Hepatocyte (in vitro differentiated cells and primary cell): ENCODE measurements around a stretch of chr7.

DNA sequence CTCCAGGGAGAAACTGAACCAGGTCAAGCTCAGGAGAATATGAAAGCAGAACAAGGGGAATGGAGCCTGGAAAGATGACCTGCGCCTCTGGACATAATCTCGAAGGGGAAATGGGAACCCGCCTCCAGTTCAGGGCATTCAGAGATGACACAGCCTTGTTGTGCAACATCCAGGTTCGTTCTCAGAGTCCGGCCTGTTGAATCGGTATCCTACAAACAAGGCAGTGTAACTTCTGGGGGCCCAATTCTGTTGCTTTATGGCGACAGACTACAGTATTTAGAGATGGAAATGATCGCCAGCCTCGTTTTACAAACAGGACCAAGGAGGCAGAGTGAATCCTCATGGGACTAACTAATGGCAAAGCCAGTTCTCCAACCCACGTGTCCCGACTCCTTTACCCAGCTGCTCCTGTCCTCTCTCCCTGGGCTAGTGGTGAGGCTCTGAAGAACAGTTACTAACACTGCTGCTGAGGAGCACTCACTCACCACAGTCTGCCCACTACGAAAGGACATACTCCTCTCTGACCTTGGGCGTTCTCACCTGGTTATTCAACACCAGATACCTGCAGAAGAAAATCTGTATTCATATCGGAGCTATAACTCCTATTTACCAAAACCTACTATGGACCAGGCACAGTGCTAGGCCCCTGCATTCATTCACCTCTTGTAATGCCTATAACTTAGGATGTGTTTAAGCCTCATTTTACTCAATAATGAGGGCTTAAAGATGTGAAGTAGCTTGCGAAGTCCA lies 67.5 kb downstream of the JAZF1 start:
- RAMPAGE, long total RNA = no peak
- RRBS = no CpG with 5 or more reads among the region's 15 CpGs

GRCh38 chr7:28165325-28166459 lies 14.9 kb downstream of the JAZF1 start:
- RAMPAGE, long total RNA = no peak
- RRBS = no CpG with 5 or more reads among the region's 5 CpGs

DNA sequence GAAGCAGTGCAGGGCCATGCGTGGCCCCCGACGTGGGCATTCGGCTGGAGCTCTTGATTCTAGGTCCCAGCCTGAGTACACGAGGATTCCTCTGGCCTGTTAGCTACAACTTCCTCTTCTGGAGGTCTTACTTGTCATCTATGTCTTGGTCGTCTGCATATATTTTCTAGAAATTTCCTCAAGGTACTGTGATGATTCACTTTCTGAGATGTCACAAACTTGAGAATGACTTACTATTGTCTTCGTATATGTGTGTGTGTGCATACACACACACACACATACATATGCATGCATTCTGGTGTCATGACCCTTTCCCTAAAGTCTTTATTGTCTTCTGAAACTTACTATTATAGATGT lies 59.3 kb upstream of the JAZF1 start:
- RAMPAGE, long total RNA = no peak
- RRBS = no CpG with 5 or more reads among the region's 7 CpGs

DNA sequence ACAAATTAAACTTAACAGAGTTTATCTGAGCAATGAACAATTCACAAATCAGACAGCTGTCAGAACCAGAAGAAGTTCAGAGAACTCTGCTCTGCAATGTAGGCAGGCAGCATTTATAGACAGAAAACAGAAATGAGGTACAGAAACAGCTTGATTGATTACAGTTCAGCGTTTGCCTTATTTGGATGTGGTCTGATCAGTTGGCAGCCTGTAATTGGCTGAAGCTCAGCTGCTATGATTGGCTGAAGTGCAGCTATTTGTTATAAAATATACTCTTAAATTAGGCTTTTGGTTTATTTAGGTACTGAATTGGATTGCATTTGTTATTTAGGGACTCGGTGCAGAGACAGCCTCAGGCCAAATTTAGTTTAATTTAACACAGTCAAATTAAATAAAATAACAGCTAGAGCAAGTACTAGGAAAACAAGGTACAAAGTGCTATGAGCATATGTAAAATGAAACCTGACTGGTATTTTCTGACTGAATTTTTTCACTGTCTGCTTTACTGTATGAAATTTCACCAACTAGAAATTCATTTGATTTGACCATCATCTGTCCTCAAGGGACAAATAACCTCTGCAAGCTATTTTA lies 85.9 kb upstream of the JAZF1 start:
- RAMPAGE, long total RNA = no peak
- RRBS = no CpG with 5 or more reads among the region's 2 CpGs

- RAMPAGE, long total RNA = no peak
- RRBS = no CpG with 5 or more reads among the region's 10 CpGs
Measured at GRCh38 chr7:28474116-28474708, 61.9 kb downstream of the CREB5 start.

DNA sequence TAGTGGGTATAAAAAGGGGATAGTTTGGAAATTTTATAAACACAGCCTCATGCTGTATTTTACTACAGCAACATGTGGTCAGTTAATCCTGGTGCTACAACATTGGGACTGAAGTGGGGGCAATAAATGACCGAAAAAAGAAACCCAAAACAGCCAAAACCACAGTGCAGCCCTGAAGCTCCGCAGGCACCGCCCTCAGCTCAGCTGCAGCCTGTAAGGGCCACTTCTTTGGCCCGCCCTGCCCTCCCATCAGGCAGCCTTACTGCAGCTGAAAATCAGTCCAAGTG lies 104.0 kb downstream of the CREB5 start:
- RAMPAGE, long total RNA = no peak
- RRBS = no CpG with 5 or more reads among the region's 4 CpGs

DNA sequence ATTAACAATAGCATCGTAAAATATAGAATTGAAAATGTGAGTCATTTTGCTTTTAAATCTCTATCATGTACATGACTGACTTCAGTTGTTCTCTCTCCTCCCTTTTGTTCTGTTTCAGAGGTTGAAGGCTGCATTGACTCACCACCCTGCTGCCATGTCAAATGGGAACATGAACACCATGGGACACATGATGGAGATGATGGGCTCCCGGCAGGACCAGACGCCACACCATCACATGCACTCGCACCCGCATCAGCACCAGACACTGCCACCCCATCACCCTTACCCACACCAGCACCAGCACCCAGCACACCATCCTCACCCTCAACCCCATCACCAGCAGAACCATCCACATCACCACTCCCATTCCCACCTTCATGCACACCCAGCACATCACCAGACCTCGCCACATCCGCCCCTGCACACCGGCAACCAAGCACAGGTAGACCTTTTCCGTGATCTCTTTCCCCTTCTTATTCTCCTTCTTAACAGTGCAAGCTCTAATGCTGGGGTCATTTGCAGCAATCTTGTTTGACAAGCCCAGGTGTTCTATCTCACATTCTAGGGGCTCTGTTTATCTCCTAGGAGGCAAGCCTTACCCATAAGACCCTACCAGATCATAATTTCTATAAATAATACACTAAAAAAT lies 153.9 kb downstream of the TRIL start:
- RAMPAGE, long total RNA = no peak
- RRBS = no CpG with 5 or more reads among the region's 9 CpGs

DNA sequence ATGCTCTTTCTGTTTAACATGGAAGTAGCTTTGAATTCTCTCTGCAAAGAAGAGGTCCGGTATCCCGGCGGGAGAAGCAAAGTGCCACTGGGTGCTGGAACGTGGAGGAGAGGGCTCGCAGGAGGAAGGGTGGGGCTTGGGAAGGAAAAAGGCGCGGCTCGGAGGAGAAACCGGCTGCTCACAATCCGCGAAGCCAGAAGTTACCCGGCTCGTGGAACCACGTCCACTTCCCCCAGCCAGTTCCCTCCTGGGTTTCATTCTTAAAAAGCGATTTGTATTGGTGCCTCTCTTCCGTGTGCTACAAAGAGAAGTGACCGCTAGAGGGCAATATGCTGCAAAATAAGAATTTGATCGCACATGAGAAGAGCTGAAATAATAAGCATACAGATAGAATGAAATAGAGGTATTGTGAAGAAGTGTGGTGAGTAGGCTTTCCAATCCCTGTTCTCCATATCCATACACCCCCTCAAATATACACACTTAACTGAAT lies 31.2 kb downstream of the TRIL start:
- RAMPAGE, long total RNA = no peak
- RRBS = 3% methylated on average over 3 of the region's 18 CpGs

DNA sequence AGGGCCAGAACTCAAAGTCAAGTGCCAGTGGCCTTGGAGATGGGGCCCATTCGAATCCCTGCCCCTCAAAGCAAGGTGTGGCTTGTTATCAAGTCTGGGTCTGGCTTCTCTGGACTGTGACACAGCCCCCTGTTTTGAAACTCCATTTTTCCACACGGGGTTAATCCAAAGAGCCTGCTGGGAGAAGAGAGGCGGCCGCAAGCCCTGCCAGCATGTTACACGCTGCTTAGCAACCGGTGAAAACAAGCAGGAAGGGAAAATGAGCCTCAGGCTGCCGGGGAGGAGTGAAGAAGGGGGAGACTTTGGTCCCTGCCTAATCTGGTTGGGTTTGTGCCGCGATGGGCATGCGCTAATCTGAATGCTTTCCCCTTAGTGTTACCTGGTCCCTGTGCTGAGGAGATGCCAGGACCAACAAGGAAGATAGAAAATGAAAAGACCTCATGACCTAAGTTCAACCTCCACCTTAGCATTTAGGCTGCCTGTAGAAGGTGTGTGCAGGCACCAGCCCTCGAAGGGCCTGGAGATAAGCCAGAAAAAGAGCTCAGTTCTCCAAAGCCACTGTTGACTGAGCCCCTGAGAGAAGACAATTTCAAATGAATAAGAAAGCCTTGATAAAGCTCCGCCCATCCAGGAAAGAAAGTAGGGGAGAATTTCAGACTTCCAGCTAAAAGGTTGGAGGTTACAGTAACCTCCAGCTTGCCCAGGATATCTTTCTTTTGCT lies 24.7 kb downstream of the TRIL start:
- RAMPAGE, long total RNA = no peak
- RRBS = 0% methylated on average over 1 of the region's 12 CpGs

GRCh38 chr7:28988996-28989402 lies 30.9 kb upstream of the TRIL start:
- RAMPAGE, long total RNA = no peak
- RRBS = no CpG with 5 or more reads among the region's 5 CpGs

- RAMPAGE, long total RNA = no peak
- RRBS = no CpG with 5 or more reads among the region's 6 CpGs
Measured at GRCh38 chr7:28990270-28990604, 32.1 kb upstream of the TRIL start.

- RAMPAGE, long total RNA = no peak
- RRBS = no CpG with 5 or more reads among the region's 6 CpGs
Measured at GRCh38 chr7:29035279-29035874, 77.2 kb upstream of the TRIL start.

- RAMPAGE, long total RNA = no peak
- RRBS = no CpG with 5 or more reads among the region's 5 CpGs
Measured at GRCh38 chr7:29091651-29092224, 54.6 kb downstream of the CPVL start.

- RAMPAGE, long total RNA = no peak
- RRBS = no CpG with 5 or more reads among the region's 2 CpGs
Measured at GRCh38 chr7:29193187-29193478, 1.4 kb upstream of the CHN2 start.

DNA sequence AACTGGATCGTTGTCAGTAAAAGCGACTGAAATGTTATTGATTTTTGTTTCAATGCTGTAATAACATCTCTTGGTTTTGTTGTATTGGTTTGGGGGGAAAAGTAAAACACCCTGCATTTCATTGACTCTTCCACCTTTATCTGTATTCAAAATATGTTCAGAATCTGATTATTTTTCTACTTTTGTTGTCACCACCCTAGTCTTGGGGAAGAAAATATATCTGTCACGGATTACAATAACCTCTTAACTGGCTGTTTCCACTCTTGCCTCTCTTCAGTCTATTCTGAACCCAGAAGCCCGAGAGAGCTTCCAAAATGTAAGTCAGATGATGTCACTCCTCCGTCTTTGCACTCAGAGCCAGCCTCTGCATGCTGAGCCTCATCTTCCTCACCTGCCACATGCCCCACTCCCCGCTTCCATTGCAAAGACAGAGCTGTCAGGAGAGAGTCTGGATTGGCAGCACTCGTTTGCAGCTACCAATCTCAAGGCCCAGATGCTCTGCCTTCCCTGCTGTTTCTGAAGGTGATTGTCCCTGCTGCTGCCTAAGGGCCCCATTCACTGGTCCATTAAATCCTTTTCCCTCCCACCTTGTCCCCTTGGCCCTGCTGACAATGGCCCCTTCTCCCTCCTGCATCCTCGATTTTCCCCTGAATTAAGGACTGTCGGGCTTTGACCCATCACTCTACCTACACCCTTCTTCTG lies 98.2 kb downstream of the CHN2 start:
- RAMPAGE, long total RNA = no peak
- RRBS = no CpG with 5 or more reads among the region's 9 CpGs

DNA sequence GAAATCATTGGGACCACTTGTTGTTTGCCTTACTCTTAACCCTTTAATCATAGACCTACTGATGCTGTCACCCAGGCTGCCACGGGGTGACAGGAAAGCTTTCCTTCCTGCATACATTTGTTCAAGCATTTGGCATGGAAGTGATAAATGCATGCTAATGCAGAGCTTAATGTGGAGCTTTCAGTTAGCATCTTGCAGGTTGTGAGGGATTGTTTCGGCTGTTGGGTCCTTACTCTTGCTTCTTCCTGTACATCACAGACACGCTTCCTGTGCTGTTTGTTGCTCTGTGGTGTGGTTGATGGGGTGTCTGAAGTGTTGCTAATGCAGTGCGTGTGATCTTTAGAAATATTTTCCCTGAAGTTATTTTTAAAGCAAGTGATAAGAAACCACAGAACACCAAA lies 143.0 kb downstream of the CHN2 start:
- RAMPAGE, long total RNA = no peak
- RRBS = no CpG with 5 or more reads among the region's 4 CpGs

DNA sequence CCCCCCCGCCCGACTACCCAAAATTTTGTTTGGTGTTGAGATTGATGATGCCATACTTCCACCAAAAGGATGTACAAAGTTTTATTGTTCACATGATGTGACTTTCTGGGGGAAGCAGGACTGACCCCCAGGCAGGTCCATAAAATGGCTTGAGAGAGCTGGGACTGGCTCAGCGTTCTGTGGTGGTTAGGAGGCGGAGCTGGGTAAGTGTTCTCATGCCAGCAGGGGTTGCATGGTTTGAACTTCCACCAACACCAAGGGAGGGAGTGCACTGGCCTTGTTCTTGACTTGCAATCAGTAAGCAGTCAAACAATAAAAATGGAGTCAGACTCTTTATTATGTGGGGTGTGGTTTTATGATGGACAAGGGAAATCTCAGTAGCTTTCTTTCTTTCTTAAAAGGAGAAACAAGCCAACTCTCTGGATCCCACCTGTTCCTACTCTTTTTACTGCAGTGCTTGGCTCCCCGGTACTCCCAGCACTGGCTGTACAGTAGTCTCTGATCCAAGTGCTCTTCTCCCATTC lies 95.4 kb upstream of the PRR15 start:
- RAMPAGE, long total RNA = no peak
- RRBS = no CpG with 5 or more reads among the region's 5 CpGs

DNA sequence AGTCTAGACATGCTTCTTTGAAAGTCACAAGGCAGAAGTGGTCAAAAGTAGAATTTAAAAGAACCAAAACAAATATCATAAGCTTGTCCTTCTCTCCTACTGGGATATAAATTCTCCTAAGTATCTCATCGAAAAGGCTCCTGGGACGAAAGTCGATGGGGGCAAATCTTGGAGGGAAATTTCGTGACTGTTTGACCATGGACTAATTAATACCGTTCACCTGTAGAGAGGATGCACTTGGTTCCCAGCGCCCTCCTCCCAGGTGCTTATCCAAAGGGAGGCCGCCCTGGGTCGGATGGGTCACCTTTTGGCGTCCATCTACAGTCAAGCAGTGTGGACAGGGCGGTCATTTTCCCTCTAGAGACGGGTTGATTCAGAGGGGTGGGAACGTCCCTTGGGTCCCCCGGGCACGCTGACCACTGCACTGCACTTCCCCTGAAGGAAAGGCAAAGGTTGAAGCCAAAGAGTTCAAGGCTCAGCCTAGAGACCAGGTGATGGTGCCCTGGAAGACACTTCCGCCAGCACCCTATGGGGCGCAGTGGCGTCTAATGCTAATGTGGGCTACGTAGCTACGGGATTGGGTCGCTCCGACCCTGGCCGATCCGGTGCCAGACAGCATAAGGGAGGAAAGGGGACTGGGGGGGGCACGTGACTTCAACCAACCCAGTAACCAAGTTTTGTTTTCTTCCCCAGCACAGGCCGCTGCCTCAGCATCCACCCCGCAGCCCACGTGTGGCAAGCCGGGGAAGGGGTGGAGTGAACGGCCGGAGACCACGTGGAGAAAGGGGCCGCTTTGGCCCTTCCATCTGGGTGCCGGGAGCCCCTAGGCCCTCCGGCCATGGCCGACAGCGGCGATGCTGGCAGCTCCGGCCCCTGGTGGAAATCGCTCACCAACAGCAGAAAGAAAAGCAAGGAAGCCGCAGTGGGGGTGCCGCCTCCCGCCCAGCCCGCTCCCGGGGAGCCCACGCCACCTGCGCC lies 2.1 kb downstream of the PRR15 start:
- RAMPAGE, long total RNA = no peak
- RRBS = 5% methylated on average over 4 of the region's 46 CpGs

GRCh38 chr7:29646334-29647155 lies 82.9 kb downstream of the PRR15 start:
- RAMPAGE, long total RNA = no peak
- RRBS = no CpG with 5 or more reads among the region's 2 CpGs

DNA sequence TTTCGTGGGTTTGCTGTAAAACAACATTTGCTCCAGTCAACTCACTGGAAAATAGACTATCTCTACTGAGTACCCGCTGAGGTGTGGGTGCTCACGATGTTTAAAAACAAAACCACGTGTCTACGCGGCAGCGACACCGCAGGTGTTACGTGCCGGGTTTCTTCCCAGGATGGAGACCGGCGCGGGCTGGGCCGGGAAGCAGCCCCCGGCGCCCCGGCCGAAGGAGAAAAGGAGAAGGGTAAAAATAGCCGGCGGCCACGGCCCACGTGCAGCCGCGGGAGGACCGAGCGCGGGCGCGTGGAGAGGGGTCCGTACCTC lies 120.8 kb downstream of the PRR15 start:
- RAMPAGE, long total RNA = no peak
- RRBS = no CpG with 5 or more reads among the region's 30 CpGs